Endodermal cell (in vitro differentiated cells): ENCODE measurements around a stretch of chr13.

DNA sequence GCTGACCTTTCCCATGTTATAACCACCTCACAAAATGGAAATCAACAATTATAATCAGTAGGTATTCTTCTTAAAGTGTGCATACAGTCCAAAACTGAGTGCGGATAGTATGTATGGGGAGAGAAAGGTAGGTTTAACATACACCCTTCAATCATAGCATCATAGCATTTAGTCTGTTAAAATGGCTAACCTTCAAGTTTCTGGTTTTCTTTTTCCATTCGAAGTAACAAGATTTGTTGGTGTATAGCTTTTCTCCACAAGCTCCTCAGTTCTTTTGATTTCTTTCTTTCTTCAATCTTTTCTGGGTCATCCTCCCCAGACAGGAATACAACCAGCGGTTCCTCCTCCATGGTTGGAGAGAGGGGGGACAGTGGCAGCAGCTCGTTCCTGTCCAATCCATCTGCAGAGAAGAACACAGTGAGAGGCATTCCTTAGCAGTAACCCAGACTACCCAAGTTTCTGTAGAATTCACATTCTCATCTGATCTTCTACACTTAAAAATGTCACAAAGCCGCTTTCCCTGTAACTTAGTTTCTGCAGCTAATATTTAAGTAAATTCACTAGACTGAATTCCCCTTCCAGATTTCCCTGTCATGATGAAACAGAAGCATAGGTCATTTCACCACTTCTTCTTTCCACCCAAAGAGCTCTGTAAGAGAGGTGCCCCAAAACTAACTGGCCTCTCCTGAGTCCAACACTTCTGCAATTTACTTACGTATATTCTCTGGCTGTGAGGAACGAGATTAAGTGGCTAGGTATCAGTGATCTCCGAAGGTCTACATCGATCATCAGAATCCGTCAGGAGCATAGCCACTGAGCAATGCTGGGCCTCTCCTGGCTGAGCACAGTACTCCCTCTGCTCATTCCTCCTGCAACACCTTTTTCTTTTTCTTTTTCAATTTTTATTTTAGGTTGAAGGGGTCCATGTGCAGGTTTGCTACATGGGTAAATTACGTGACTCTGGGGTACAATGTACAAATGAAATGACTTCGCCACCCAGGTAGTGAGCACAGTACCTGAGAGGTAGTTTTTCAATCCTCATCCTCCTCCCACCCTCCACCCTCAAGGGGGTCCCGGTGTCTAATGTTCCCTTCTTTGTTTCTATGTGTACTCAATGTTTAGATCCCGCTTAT, 171.9 kb downstream of the TBC1D4 start:
- PRO-cap: no peak

- PRO-cap: no peak
Observed at GRCh38 chr13:75326061-75327105, 155.6 kb downstream of the TBC1D4 start.

GRCh38 chr13:75391874-75392336, 90.1 kb downstream of the TBC1D4 start:
- PRO-cap: no peak

DNA sequence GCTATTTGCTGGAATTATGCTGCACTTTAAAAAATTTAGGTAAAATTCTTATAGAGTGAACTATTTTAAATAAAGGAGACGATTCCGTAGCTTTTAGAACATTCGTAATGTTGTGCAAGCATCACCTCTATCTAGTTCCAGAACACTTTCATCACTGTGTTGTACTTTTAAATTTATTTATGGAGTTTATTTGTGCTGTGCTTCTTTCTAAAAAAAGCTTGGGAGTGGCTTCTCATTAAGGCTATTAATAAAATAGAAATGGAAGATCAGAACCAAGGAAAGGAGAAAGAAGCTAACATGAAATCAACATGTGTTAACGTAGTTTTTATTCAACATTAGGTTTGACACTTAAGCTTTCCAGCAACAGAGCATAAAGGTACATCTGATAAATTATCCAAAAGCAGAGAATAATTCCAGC, 35.8 kb downstream of the TBC1D4 start:
- PRO-cap: no peak

- PRO-cap: no peak
Observed at GRCh38 chr13:75574485-75575010, 25.0 kb downstream of the UCHL3 start.

- PRO-cap: no peak
Observed at GRCh38 chr13:76886615-76886776, 291 bp upstream of the KCTD12 start.

DNA sequence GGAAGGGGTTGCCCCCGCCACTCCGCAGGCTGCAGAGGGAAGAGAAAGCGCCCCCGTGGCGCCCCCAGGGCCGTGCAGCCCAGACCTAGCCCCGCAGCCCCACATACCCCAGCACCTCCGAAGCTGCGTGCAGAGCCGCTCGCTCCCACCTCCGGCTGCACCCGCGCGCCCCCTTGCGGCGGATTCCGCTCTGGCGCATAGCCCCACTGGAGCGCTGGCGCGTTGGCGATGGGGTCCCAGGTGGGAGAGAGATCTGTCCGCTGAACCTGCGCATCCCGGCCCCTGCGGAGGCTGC, 11.8 kb upstream of the CLN5 start:
- PRO-cap: no peak

DNA sequence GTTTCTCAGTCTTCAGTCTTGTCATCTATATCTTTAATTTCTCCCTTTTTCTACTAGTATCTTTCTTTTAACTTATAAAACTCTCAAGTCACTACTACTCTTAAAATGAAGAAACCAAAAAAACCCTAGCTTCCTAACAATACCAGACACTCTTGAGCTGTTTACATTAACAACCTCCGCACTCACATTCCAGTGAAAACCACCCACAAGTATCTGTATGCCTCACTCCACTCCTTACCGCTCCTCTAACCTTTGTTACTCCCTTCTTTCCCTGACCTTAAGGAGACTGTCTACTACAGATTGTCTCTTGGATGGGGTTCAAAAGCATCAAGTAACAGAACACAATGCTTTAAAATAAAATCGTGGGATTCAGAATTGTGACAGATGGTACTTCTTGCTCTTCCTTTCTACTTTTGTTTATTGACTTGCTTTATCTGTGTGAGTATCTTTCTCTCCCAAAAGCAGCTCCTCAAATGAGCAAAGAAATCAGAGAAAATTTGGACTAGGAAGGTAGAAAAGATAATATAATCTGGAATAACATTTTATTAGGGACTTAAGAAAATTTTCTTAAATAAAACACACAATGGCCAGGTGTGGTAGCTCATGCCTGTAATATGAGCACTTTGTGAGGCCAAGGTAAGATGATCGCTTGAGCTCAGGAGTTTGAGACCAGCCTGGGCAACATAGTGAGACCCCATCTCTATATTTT, 110.1 kb upstream of the FBXL3 start:
- PRO-cap: no peak

DNA sequence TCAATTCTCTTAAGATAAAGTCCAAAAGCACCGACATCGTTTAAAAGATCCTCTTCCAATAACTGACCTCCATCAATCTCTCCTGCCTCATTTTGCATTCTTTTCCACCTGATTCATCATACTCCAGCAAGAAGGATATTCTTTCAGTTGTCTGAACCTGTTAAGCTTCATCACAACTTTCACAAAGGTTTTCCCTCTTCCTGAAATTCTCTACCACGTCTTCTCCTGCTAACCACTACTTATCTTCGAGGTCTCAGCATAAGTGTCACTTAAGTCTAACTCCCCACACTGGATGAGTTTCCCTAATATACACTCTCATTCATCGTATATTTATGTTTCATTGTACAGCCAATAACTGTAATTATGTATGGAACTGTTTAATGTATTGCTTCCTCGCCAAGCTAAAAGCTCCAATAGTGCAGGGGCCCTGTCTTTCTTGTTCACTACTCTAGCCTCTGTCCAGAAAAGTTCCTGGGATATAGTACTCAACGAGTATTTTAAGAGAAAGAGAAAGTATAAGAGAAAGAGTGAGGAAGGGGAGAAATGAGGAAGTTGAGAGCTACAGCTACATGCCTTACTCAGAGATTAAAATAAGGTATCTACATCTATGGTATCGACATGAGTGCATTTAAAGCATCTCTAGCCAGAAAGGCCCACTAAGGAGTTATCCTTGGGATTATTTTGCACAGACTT, 28.7 kb downstream of the MYCBP2 start:
- PRO-cap: no peak

GRCh38 chr13:77338772-77339988, 12.3 kb upstream of the MYCBP2 start:
- PRO-cap: no peak

- PRO-cap: no peak
Observed at GRCh38 chr13:77345247-77345781, 18.4 kb upstream of the MYCBP2 start.

GRCh38 chr13:77698200-77699366, 1.1 kb downstream of the SLAIN1 start:
- PRO-cap: no peak

- PRO-cap: no peak
Observed at GRCh38 chr13:78045781-78046367, 127.2 kb upstream of the EDNRB start.

GRCh38 chr13:78655637-78656236, 3.2 kb downstream of the OBI1 start:
- PRO-cap: no peak

DNA sequence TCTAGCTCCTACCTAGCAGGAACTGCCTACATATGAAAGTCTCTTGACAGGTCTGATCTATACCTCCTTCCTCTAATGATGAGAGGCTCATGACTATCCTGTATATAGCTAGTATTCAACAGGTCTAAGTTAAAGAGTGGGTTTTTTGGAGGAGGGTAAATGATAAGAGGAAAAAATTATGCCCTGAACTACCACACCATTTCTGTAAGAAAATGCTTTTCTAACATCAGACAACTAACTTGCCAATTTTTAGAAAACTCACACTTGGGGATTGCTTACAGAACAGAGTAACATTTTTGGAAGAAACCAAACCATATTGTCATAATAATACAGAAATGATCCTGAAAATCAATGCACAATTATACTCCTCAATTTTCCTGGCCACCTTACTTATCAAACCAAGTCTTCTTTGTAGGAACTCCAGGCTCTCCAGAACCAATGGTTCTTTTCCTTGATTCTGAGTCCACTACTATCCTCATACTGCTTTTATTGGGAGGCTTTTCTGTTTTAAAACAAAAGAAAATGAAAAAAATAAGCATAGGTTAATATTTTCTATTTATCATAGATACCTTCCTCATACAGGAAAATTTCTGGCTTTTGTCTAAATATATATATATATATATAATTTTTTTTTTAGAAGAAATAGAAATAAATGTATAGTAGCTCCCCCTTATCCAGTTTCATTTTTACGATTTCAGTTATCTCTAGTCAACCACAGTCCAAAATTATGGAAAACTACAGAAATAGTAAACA, 46.7 kb downstream of the RBM26 start:
- PRO-cap: no peak

DNA sequence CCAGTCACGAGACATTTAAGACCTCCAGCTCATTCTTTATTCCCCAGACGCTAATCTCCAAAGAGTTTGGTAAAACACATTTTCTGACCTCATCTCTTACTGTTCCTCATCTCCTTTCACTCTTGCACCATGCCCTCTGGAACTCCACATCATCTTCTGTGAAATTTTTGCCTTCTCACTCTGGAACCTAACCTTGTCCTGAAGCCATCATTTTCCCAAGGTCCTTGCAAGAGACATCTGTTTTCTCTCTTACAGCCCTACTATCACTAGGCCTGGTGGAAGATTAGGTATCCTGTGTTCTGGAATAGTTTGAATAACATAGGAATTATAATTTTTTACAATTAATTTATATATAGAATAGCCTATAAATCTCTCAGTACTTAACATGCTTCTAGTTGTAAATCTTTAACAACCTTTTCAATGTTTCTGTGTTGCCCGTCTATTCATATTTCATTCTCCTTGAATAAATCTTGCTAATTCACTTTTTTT, 37.4 kb downstream of the SPRY2 start:
- PRO-cap: no peak

DNA sequence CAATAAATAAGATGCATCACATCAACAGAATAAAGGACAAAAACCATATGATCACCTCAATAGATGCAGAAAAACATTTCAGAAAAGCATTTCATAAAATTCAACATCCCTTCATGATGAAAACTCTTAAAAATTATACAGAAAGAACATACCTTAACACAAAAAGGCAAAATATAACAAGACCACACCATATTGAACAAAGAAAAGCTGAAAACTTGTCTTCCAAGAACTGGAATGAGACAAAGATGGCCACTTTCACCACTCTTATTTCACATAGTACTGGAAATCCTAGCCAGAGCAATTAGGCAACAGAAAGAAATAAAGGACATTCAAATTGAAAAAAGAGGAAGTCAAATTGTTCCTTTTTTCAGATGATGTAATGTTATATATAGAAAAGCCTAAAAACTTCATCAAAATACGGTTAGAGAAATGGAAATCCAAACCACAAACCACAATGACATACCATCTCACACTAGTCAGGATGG, 113.1 kb upstream of the SPRY2 start:
- PRO-cap: no peak

GRCh38 chr13:80458516-80459047, 117.7 kb upstream of the SPRY2 start:
- PRO-cap: no peak

DNA sequence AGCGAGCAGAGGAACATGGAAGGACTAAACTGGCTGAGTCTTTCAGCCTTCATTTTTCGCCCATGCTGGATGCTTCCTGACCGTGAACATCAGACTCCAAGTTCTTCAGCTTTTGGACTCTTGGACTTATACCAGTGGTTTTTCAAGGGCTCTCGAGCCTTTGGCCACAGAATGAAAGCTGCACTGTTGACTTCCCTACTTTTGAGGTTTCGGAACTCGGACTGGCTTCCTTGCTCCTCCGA, 785.0 kb upstream of the SLITRK6 start:
- PRO-cap: no peak

GRCh38 chr13:86986377-86986823, 684.8 kb upstream of the SLITRK5 start:
- PRO-cap: no peak